Esophagus squamous epithelium (tissue), 4 donors: ENCODE results near the gene NTN3.

DNA sequence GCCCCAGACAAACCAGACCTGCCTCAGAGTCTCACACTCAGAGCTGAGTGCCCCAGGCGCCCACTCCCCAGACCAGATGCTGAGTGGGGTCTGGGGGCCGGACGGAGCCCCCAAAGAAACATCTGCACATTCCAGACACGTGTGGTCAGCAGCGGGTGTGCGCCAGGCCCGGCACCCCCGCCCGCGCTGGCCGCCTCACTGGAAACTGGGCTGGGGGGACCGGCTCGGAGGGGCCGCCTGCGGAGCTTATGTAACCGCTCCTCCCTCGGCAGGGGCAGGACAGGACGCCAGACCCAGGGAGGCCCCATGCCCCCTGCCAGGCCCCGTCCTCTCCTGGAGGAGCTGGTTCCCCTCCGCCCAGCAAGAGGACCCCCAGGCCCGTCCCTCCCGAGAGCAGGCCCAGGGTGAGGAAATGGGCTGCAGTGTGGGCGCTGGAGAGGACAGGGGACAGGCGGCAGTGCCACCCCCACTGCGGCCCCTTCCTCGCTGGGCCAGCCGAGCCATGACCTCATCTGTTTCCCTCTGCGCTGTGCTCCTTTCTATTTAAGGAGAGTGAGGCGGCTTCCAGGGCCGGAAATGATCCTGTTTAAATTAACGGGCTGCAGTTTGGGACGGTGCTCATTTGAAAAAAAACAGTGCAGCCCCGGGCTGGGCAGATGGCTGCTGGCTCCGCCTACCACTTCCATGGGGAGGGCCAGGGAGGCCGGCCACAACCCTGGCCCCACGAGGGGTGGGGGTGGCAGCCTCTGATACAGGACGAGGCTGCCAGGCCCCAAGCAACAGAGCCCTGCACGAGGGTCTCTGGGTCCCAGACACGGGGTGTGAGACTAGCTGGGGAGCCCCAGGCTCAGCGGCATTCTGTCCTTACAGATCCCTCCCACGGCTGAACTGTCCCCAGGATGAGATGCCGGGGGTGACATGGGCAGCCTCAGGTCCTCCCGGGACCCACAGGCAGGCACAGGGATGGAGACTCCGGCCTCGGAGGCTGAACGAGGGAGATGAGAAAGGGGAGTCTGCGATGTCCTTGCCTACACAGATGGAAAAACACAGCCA is 10.8 kb downstream of the PKD1 start:
- PRO-cap: bidirectional peak, plus-strand start at position 635 of the sequence, minus-strand start at position 518 of the sequence
- RAMPAGE, long total RNA, 4 experiments: no peak in any of the 4 experiments

GRCh38 chr16:2262134-2262866 is 5.6 kb downstream of the RNPS1 start:
- PRO-cap: no peak
- RAMPAGE, long total RNA, 4 experiments: no peak in any of the 4 experiments

- PRO-cap: bidirectional peak, plus-strand start at chr16:2268497, minus-strand start at chr16:2268383
- RAMPAGE, long total RNA, 4 experiments: start-site peak on the plus strand in 2 of 4 experiments, at chr16:2267958-2268745 at its widest, 5 to 16 reads per replicate
These were observed 501 bp upstream of the RNPS1 start for GRCh38 chr16:2268274-2268979.

GRCh38 chr16:2329472-2329874 is 11.1 kb downstream of the ABCA3 start:
- PRO-cap: no peak
- RAMPAGE, long total RNA, 4 experiments: no peak in any of the 4 experiments

- PRO-cap: no peak
- RAMPAGE, long total RNA, 4 experiments: no peak in any of the 4 experiments
These were observed 2.1 kb upstream of the TEDC2 start for GRCh38 chr16:2457446-2458505.

GRCh38 chr16:2468846-2469985 is 1.9 kb upstream of the NTN3 start:
- PRO-cap: no peak
- RAMPAGE, long total RNA, 4 experiments: no peak in any of the 4 experiments

GRCh38 chr16:2470753-2471726 is at the start of gene NTN3:
TSS of gene NTN3 (plus strand) at chr16:2471297.
- PRO-cap: no peak
- RAMPAGE, long total RNA, 4 experiments: no peak in any of the 4 experiments

GRCh38 chr16:2472030-2473238 is 1.3 kb downstream of the NTN3 start:
- PRO-cap: no peak
- RAMPAGE, long total RNA, 4 experiments: no peak in any of the 4 experiments

DNA sequence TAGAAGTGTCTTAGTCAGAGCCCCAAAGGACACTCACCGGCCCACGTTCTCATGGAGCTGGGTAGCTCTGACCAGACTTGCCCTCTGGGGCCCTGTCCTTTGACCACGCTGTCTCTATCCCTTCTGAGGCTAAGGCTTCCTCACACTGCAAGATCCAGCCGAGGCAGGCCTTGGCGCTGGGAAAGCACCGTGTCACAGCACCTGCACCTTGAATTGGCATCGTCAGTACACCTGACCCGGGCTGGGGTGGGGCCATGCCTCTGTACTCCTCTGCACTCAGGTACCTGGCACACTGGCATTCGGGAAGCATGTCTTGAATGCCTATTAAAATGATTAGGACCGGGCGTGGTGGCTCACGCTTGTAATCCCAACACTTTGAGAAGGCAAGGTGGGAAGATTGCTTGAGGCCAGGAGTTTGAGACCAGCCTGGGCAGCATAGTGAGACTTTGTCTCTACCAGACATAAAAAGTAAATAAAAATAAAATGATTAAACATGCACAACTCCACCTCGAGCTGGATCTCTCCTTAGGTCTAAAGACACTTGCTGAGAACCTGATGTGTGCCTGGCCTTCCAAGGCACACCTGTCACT is 6.1 kb downstream of the TBC1D24 start:
- PRO-cap: no peak
- RAMPAGE, long total RNA, 4 experiments: no peak in any of the 4 experiments

DNA sequence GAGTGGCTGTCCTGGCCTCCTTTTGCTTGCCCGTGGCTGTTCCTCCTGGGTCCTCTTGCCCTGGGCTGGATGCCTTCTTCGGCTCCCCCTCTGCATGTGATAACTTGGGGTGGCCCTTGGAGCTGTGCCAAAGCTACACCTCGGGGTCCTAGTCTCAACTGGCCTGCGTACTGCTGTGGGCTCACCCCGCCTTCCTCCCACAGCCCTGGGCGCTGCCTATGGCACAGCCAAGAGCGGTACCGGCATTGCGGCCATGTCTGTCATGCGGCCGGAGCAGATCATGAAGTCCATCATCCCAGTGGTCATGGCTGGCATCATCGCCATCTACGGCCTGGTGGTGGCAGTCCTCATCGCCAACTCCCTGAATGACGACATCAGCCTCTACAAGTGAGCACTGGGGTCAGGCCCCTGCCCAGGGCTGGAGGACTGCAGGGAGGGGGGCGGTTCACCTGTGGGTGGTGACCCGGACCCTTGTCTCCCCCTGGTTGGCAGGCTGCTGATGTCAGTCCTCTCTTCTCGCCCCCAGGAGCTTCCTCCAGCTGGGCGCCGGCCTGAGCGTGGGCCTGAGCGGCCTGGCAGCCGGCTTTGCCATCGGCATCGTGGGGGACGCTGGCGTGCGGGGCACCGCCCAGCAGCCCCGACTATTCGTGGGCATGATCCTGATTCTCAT is 1.0 kb upstream of the AMDHD2 start:
- PRO-cap: no peak
- RAMPAGE, long total RNA, 4 experiments: start-site peak on the plus strand in 2 of 4 experiments, centred at positions 295 to 352 of the sequence, 112 to 355 reads per replicate

DNA sequence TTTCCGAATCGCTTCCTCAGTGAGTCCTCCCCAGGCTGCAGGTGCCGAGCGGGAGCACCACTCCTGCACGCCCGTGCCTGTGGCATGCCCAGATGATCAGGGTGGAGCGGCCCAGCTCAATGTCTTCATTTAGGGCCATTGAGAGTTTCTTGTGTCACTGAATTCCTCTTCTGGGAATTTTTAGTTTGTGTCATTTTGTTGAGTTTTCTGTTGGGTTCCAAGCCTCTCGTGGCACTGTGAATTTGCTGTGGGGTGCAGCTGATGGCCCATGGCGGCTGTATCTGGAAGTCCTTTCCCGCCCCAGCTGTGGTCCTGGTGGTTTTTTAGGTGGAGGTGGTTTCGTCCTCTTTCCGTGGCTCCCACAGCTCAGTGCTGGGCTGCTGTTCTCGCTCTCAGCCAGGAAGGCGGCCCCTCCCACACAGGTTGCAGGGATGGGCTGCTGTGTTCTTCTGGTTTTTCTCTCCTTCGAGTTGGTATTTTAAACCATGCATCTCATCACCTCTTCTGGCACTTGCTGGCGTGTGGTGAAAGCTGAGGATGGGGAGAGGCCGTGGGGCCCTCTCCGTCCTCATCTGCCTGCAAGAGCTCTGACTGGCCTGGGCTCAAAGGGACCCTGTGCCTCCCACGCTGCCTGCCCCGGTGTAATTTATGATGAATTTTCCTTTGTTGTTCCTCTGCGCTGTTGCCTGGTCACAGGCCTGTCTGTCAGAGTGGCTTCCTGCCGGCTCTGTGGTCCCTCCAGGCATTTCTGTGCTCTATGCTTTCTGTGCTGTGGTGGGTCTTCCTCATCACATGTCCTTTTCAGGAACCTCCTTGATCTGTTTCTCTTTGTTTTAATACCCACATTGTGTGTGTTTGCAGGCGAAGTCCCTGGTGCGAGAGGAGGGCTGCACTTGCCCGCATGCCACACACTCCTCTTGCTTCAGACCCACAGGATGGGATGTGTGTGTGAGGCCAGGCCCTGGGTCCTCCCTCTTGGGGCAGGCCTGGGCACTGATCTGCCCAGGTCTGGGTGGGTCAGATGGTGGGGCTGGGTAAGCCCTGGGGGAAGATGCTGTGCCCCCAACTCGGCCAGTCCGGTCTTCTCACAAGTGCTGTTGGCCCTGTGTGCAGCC is 55.6 kb downstream of the PDPK1 start:
- PRO-cap: no peak
- RAMPAGE, long total RNA, 4 experiments: no peak in any of the 4 experiments

DNA sequence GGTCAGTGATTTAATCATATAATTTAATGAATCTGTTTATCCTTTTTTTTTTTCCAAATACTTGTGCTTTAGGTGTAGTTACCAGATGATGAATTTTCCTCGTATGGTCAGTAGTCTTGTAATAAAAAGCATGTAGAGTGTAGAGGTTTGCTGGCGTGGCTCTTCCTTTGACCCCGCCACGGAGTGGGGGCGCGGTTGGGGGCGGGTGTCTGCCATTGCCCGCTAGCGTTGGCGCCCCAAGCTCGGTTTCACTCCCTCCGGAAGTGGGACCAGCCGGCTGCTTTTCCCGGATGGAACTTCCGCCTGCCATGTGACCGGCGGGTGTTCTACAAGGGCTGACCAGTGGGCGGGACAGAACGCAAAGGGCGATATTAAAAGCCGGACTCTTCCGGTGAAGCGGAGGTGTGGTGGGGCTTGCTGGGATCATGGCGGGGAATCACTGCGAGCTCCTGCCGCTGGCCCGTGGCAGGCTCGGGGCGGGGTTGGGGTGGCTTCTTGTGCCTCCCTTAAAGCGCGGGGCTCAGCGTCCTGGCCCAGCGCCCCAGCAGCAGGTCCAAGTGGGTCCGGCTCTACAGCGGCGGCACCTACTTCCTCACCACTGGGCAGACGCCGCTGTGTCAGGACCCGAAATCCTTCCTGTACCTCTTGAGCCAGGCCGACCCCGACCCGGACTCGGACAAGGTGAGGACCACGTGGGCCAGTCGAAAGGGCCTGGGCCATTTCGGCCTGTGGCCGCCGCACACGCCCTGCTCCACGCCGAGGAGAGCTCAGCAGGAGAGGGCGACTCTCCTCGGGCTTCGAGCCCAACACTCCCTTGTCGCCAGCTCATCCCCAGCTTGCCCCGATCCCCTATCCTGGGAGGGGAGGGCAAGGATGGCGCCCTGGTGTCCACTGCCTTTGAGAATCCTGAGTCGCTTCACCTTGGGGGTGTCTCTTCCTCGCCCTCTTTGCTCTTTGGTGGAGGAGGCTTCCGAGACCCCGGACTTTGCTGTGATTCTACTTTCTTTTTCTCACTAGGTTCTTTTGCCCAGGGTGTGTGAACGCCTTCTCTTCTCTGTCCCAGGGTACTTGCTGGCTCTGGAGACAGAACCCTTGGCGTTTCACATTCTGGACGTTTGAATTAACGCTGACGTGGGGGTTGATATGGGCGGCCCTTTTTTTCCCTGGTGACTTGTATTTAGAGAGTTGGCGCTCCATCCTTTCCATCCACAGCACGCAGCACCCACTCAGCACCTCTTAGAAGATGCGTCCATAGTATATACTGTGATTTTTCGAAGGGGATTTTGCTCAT is 65.7 kb downstream of the PDPK1 start:
- PRO-cap: bidirectional peak, plus-strand start at position 399 of the sequence, minus-strand start at position 265 of the sequence
- RAMPAGE, long total RNA, 4 experiments: start-site peak on the plus strand in 2 of 4 experiments, centred at positions 370 to 544 of the sequence, 7 to 110 reads per replicate

GRCh38 chr16:2674492-2674981 is 7.8 kb upstream of the KCTD5 start:
- PRO-cap: no peak
- RAMPAGE, long total RNA, 4 experiments: no peak in any of the 4 experiments

DNA sequence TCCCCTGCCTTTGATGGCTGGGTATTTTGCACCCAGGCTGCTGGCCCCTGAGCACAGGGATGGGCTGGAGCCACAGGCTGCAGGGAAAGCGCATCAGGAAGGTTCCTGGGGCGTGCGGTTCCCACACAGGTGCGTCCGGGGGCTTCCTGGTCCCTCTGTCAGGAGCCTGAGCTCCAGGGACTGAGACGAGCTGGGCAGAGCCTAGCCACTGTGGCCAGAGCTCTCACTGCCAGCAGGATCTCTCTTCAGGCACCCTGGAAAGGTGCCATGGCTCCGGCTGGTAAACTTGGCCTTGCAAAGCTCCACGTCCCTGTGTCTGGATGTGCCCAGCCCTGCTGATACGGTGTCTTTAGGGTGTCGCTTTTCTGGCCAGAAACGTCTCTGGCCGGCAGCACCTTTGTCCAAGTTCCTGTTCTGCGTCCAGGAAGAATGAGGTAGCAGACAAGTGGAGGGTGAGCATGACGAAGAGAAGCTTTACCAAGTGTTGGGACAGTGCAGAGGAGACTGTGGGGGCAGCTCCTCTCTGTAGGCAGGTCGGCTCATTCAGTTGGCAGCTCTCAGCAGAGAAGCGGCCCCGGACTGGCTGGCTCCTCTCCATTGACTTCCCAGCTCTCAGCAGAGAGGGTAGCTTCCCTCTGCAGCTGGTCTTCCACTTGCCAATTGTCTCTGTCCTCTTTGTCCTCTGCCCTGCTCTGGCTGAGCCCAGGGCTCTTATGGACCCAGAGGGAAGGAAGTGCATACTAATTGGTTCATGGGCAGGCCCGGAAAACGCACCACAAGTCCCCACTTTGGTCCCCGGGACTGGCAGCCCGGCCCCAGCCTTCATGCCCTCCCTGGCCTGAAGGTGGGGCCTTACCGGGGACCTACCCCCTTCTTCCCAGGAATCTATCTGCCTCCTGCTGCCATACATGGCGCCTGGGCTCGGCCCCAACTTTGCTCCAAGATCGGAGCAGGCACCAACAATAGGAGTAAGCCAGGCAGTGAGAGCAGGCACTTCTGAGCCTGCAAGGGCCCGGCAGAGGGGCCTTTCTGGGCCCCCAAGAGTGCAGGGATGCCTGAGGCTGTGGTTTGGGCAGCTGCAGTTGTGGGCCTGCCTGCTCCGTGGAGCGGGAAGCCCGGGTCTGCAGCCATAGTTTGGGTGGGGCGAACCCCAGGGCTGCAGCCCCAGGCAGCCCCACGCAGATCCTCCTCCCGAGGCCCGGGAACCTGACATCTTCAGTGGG is 9.9 kb downstream of the KCTD5 start:
- PRO-cap: no peak
- RAMPAGE, long total RNA, 4 experiments: no peak in any of the 4 experiments

- PRO-cap: bidirectional peak, plus-strand start at chr16:2721209, minus-strand start at chr16:2721071; bidirectional peak, plus-strand start at chr16:2721522, minus-strand start at chr16:2721463
- RAMPAGE, long total RNA, 4 experiments: no peak in any of the 4 experiments
These were observed 1.3 kb upstream of the PRSS27 start for GRCh38 chr16:2720909-2722061.

DNA sequence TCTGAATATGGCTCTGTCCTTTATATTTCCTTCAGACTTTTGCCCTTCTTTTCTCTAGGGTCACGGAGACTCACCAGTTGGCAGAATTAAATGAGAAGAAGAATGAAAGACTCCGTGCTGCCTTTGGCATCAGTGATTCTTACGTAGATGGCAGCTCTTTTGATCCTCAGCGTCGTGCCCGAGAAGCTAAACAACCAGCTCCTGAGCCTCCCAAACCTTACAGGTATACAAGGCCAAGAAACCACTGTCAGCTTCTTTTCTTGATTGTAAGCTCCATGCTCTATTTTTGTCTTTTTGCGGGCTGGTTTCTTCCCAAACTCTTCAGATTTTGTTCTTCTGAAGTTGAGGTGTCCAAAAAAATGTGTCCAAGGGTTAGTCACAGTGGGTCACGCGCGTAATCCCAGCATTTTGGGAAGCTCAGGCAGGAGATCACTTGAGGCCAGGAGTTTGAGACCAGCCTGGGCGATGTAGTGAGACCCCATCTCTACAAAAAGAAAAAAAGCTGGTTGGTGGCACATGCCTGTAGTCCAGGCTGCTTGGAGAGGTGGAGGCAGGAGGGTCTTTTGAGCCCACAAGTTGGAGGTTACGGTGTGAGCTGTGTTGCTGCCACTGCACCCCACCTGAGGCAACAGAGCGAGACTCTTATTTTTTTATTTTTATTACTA is 5.4 kb downstream of the SRRM2 start:
- PRO-cap: no peak
- RAMPAGE, long total RNA, 4 experiments: no peak in any of the 4 experiments

- PRO-cap: bidirectional peak, plus-strand start at chr16:2904397, minus-strand start at chr16:2904248; unidirectional peak, plus-strand start at chr16:2904604
- RAMPAGE, long total RNA, 4 experiments: no peak in any of the 4 experiments
These were observed 7.7 kb upstream of the FLYWCH1 start for GRCh38 chr16:2903790-2904724.

GRCh38 chr16:2905849-2906428 is 5.8 kb upstream of the FLYWCH1 start:
- PRO-cap: no peak
- RAMPAGE, long total RNA, 4 experiments: no peak in any of the 4 experiments

DNA sequence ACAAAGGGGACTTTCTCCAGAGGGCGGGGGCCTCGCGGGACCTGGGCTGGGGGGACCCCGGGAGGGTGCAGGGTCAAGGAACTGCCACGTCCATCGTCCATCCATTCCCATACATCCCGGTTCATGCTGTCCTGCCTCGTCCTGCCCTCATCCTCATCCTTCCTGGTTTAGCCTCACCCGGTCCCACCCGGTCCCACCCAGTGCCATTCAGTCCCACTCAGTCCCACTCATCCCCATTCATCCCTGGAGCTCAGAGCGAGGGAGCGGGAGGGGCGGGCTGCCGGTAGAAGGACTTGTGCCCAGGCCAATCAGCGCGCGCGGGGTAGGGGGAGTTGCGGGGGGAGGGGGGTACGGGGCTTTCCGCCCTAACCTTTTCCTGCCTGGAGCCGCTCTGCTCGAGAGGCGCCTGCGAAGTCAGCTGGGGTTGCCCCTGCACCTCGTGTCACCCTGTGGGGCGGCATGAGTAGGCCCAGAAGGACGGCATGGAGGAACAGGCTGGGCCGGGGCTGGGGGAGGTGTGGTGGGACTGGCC is 13.6 kb downstream of the FLYWCH1 start:
- PRO-cap: no peak
- RAMPAGE, long total RNA, 4 experiments: no peak in any of the 4 experiments

- PRO-cap: no peak
- RAMPAGE, long total RNA, 4 experiments: no peak in any of the 4 experiments
These were observed 25.2 kb downstream of the FLYWCH1 start for GRCh38 chr16:2936735-2937486.